Fibroblast of villous mesenchyme (primary cell): ENCODE results near the gene CCDC172.

DNA sequence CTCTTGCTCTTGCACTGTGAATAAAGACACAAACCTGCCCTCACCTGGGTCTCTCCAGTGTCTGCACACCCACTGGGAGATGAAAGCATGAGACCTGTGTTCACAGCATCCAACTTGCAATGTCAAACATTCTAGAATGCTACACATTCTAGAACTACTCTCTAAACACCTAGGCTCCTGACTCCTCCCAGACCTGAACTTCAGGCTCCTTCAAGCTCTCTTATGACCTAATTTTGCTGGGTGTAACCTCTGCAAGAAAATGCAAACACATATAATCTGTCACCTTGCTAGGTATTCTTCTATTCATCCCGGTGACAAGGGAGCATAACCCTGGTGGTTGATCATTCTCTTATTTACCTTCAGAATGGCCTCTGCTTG is 44.5 kb downstream of the ABLIM1 start:
- CAGE, long polyA plus RNA, result no peak

DNA sequence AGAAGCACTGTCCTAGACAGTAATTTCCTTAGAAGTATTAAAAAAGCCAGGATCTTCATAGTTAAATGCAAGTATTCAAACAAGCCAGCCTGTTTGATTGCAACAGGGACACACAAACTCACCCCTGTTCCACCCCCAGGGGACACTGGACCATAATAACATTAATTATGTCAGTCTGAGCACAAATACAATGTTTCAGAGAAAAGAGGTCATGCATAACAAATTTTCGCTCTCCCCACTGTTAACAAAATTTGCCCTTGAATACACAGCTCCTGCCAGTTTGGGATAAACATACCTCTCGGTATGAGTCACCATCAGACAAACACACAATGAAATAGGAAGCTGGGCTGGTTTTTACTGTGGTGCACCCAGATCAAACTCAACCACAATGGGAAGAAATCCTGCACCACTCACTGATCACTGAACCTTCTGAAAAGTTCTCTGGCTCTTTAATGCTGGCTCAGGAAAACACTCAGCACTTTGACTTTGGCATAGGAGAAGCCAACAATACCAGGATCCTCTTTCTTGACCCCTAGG is 34.2 kb downstream of the ABLIM1 start:
- CAGE, long polyA plus RNA, result no peak

- CAGE, long polyA plus RNA, result no peak
These were observed 25.4 kb upstream of the ABLIM1 start for GRCh38 chr10:114683034-114684240.

DNA sequence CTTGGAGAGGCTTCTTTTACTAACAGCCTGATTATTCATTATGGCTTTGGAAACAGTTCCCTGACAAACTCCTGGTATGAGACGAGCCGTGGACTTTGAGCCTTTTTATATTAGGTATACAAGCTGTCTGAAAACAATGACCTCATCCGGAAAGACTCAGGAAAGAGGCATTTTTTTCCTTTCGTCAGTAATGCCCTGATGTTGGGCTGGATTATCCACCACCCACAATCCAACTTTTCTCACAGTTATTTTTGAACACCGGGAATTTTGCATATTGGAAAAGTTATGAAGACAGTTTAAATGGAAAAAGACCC is 26.8 kb upstream of the ABLIM1 start:
- CAGE, long polyA plus RNA, result no peak

DNA sequence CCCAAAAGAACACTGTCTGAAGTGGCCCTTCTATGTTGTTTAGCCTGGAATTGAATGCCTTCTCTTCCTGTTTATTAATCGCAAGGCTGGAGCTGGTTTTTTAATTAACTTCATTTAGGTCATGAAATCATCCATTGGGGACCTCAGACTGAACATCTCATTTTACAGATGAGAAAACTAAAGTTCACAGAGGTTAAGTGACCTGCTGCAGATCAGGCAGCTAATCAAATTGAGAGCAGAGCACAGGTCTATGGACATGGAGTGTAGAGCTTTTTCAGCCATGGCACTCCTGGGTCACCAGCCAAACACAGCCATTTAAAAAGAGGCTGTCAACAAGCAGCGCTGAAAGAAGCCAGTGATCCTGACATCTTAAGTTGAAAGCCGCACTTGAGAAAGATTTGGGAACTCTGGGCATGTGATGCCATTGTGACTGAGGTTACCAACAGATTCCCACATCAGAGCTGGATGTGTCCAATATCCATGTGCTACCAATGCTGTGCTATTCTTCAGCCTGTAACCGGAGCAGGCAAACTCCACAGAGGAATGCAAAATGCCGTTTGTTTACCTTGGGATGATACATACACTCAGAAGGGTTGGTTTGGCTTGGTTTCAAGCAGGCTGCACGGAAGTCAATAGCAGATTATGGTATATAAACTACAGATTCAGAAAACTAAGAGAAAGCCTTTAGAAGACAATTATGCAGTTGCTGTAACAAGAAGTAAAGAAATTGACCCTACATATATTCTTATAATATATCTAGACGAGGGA is 56.2 kb upstream of the ABLIM1 start:
- CAGE, long polyA plus RNA, result no peak

GRCh38 chr10:114719120-114719918 is 61.2 kb upstream of the ABLIM1 start:
- CAGE, long polyA plus RNA, result no peak

DNA sequence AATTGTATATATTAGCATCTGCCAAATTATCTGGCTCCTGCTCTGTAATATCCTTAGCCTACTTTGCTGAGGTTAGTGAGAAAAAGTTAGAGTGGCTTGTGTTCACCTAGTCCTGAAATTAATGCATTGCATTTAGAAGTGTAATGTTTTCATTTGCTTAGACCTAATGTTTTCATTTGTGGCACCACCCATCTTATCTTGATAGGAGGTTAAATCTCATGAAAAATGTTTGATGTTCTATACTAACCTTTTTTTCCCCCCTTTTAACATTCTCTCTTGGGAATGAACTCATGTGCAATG is 2.7 kb downstream of the FHIP2A start:
- CAGE, long polyA plus RNA, result no peak

GRCh38 chr10:116058356-116059288 is 214.4 kb downstream of the GFRA1 start:
- CAGE, long polyA plus RNA, result no peak

- CAGE, long polyA plus RNA, result no peak
These were observed at the start of gene CCDC172 for GRCh38 chr10:116324231-116324627. CCDC172 (plus strand) TSS chr10:116324448.

DNA sequence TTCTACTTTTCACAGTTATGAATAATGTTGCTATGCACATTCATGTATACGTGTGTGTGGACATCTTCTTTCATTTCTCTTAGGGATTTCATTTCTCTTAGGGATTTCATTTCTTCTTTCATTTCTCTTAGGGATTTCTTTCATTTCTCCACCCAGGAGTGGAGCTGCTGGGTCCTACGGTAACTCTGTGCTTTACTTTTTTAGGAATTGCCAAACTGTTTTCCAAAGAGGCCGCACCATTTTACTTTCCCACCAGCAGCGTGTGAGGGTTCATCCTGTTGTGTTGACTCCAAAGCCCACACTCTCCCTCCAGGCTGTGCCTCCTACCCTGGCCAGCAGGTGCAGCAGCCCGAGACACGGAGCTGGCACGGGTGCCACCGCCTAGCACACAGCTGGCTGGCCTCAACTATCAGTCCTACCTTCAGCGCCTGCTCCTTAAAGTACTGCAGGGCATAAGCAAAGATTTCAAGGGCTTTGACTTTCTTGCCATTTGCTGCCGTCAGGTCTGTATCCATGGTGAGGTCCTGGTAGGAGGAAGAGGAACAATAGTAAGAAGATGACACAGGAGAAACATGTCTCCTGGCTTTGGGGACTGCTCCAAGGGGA is 28.6 kb upstream of the C10orf82 start:
- CAGE, long polyA plus RNA, result no peak

DNA sequence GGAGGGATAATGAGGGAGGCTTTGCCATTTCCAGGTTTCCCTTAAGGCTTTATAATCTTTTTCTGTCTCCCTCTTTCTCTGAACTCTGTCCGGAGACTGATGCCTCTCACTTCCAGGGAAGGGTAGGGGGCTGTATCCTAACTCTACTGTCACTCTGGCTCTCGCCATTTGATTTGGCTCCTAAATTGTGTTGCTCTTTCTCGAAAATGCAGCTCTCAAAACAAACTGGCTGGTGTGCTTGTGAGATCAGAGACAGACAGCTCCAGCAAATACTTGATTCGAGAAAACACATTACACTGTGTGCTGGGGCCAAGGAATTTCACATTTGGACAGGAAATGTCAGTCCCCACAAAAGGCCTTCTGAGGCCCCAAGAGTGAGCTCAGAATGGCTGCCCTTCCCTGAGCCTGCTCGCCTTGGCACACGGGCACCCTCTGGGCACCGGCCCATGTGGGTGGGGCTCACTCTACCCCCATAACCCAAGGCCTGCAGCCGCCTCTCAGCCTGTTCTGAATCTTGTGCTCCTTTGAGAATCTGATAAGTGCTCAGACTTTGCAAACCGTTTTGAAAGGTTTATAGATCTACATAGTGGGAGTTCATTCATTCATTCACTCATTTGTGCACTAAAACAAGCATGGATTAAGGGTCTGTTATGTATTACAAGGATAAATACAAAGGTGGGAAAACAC is 13.9 kb upstream of the HSPA12A start:
- CAGE, long polyA plus RNA, result no peak

GRCh38 chr10:116787836-116788441 is 45.6 kb upstream of the HSPA12A start:
- CAGE, long polyA plus RNA, result no peak

DNA sequence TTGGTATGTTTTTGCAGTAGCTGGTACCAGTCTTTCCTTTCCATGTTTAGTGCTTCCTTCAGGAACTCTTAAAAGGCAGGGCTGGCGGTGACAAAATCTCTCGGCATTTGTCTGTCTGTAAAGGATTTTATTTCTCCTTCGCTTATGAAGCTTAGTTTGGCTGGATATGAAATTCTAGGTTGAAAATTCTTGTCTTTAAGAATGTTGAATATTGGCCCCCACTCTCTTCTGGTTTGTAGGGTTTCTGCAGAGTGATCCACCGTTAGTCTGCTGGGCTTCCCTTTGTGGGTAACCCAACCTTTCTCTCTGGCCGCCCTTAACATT is 67.8 kb downstream of the SHTN1 start:
- CAGE, long polyA plus RNA, result no peak

DNA sequence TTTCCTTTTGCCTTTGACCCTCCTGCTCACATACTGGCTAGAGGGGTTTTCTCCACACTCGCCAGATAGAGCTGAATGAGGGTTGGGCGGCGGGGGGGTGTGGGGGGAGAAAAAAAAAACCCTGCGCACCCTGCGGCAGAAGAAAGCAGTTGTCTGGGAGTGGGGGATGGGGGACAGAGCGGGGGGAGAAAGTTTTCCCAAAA is 575 bp upstream of the VAX1 start:
- CAGE, long polyA plus RNA, result no peak

GRCh38 chr10:117278725-117279482 is 38.0 kb downstream of the SLC18A2 start:
- CAGE, long polyA plus RNA, result no peak

- CAGE, long polyA plus RNA, result no peak
These were observed 7.4 kb downstream of the EMX2 start for GRCh38 chr10:117549805-117550393.

GRCh38 chr10:117551310-117551902 is 8.9 kb downstream of the EMX2 start:
- CAGE, long polyA plus RNA, result no peak

- CAGE, long polyA plus RNA, result no peak
These were observed 10.9 kb downstream of the EMX2 start for GRCh38 chr10:117553177-117554195.

DNA sequence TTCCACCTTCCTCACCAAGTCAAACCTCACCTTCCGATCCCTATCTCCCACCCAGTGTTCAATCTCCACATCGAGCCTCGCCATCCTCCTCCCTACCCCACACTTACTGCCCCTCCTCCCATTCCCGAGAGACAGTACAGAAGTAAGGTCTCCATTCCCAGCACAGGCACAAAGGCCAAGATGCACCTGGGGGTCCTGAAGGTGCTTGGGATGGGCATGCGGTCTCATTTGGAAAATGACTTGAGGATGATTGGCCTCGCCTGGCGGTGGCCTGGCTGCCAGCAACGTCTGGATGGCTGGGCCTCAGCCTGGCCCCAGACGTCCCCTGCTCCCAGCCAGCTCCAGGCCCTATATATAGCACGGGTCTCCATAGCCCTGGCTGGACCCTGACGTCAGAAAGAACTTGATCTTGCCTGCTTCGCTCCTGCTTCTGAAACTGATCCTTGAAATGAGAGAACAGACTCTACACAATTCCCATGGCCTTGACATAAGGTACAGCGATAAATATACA is 11.7 kb downstream of the EMX2 start:
- CAGE, long polyA plus RNA, result no peak

GRCh38 chr10:117720947-117721653 is 178.6 kb downstream of the EMX2 start:
- CAGE, long polyA plus RNA, result no peak